Upper lobe of left lung (tissue), 5 donors: ENCODE measurements around the genes HSD3B7, PRSS36, ARMC5 and TP53TG3E.

DNA sequence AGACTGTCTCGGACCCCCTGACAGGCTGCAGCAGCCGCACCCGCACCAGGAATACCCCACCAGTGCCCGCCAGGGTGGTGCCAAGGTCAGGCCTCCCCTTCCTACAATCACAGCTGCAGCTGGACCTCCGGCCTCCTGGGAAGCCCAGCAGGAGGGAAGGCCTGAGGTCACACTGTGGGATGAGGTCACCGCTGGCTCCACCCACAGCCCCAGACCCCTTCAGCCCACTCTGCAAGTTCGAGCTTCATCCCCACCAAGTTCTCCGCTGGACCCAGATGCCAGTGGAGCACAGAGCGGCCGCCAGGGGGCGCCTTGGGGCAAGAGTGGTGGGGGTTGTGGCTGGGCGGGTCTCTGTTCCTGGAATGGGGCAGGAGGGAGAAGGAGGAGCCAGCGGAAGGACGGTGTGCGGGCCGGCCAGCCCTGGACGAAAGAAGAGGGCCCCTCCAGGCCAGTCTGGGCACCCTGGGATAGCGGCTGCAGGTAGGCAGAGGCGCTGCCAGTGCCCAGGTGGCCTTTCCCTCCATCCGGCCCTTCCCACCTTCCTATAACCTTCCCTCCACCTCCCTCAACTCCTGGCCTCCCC is at the start of gene HSD3B7:
HSD3B7 (plus strand) TSS at position 390 of the 583 bp plus-strand sequence.
- PRO-cap, 2 experiments: peak in 2 of 2 experiments; most common plus-strand start position 404 of the sequence (in 2)
- RAMPAGE, long total RNA, 4 experiments: start-site peak on the plus strand in 3 of 4 experiments, centred at positions 383 to 399 of the sequence, 22 to 78 reads per replicate

- PRO-cap, 2 experiments: no peak in any of the 2 experiments
- RAMPAGE, long total RNA, 4 experiments: no peak in any of the 4 experiments
These were observed 11.2 kb downstream of the STX1B start for GRCh38 chr16:30998953-31000008.

DNA sequence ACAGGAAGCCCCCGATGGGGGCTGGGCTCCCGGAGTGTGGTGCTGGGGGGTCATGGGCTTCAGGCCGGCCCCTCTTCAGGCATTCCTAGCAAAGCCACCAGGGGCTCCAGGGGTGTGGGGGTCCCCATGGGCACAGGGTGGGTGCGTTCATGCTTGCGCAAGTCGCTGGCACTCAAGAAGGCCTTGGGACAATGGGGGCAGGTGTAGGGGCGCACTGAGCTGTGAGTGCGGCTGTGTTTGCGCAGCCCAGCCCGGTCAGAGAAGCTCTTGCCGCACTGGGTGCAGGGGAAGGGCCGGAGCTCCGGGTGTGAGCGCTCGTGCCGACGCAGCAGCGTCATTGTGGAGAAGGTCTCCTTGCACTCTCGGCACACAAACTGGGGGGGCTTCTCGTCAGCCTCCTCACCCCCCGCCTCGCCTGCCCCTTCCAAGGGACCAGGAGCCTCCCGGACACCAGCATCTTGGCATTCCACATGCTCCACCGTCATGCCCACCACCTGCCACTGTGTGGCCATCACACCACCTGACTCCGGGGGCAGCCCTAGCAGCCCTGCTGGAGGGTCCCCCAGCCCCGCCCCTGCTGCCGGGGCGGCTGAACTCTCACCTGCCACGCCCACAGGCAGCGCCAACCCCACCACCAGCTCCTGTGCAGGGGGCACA is 12.9 kb downstream of the ZNF668 start:
- PRO-cap, 2 experiments: no peak in any of the 2 experiments
- RAMPAGE, long total RNA, 4 experiments: no peak in any of the 4 experiments

- PRO-cap, 2 experiments: no peak in any of the 2 experiments
- RAMPAGE, long total RNA, 4 experiments: no peak in any of the 4 experiments
These were observed 9.2 kb downstream of the ZNF668 start for GRCh38 chr16:31064782-31065336.

DNA sequence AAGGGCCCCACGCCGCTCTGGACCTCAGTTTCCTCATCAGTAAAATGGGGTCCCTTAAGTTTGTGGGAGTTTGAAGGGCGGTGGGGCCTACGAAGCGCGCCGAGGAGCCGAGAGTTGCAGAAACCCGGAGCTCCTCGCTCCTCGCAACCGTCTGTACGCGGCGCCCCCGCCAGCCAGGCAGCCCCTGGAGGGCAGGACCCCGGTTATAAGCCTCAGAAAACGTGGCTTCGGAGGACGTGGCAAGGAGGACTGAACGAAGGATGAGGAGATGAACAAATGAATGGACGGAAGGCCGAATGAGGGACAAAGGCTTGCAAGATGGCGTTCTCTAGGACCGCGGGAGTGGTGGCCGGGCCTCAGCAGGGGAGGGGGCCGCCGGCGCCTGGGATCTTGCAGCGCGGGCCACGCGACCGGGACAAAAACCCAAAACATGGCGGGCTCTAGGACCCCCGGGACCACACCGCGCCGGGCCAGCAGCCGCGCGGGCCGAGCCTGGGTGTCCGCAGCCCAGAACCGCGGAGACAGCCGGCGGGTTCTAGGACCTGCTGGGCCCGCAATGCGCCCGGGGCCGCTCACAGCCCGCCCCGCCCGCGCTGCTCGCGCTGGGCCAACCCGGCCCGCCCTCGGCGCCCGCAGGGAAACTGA is 973 bp downstream of the ZNF668 start:
- PRO-cap, 2 experiments: peak in 1 of 2 experiments; most common plus-strand start position 473 of the sequence (in 1); most common minus-strand start position 250 of the sequence (in 1)
- RAMPAGE, long total RNA, 4 experiments: no peak in any of the 4 experiments

DNA sequence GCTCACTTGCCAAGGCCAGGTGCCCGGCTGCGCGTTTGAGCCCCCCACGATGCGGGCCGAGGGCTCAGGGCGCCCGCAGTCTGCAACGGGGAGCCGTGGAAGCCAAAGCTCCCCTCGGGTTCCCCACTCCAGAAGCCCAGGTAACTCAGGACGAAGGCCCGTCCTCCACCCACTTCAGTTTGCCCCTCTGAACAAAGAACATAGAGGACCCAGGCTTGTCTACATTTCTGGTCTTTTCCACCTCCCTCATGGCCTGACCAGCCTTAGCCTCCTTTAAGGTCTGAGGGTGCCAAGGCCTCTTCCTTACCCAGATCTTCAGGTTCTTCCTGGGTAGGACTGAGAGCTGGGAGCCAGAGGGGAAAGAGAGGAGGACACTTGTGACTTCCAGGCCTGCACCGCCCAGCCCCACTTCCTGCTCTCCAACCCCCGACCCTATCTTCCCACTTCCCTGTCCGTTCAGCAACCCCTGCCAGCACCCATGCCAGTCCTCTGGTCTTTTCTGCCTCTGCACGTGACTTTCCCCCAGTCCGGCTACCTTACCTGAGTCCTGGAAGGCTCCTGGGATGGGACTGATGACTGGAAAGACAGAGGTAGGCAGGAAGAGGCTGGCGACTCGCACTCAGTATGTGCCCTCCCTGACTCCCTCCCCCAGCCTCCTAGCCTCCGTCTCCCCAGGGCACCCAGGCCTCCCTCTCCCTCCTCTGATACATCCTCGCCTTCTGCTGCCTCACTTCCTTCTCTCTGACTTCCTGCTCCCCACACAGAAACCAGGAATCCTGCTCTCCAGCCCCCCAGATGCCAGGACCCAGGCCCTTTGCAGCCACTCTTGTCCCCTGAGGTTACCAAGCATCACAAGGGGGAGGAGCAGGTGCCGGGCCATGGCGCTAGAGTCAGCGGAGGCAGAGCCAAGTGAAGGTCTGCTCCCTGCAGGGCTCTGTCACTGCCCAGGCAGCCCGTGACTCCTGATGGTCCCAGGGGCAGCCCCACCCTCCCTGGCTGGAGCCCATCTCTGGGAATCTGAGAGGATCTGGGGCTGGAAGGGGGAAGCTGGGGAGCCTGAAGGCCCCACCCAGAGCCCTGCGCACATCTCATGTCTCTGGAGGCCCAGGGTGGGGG is at the start of gene PRSS36:
PRSS36 (minus strand) TSS at position 911 of the 1,116 bp plus-strand sequence.
- PRO-cap, 2 experiments: no peak in any of the 2 experiments
- RAMPAGE, long total RNA, 4 experiments: start-site peak on the minus strand in 3 of 4 experiments, centred at positions 655 to 947 of the sequence, 5 to 15 reads per replicate

GRCh38 chr16:31189490-31190607 is 9.9 kb downstream of the FUS start:
- PRO-cap, 2 experiments: no peak in any of the 2 experiments
- RAMPAGE, long total RNA, 4 experiments: no peak in any of the 4 experiments

DNA sequence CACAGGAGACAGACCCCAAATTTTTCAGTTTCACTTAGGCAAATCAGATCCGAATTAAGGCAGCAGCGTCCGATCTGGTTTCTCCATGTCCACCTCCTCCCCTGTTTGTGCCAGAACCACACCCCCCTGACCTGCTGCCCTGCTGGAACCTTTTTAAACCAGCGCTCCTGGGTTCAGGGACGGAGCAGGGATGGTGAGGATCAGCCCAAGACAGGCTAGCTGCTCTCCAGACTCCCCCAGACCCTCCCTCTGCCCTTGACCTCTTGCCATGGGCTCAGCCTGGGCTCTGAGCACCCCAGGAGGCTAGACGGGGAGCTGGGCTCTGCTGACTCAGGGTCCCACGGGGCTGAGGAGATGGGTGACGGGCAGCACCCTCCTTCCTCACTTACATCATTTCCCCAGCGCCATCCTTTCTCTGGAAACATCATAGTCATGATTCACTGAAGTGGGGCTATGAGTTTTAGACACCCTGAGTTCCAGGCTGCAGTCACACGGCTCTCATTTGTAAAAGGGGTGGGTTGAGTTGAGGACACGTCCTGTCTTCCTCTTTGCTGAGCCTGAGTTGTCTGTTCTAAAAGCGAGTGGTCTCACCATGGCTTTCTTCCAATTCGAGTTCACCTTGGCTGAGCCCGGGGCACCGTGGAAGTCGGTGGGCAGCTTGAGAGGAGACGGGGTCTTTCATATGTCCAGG is 3.1 kb upstream of the ITGAX start:
- PRO-cap, 2 experiments: no peak in any of the 2 experiments
- RAMPAGE, long total RNA, 4 experiments: no peak in any of the 4 experiments

DNA sequence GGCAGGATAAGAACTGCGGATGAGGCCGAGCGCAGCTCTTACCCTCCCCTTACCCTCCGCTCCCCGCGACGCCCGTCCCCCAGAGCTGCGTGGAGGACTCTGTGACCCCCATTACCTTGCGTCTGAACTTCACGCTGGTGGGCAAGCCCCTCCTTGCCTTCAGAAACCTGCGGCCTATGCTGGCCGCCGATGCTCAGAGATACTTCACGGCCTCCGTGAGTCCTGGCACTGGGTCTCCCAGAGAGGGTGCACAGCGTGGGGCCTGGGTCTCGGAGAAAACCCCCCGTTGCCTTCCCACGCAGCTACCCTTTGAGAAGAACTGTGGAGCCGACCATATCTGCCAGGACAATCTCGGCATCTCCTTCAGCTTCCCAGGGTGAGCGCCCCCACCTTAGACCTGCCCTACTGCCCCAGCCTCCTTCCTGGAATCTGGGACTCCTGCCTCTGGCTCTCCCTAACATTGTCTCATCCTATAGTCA is 17.4 kb downstream of the ITGAX start:
- PRO-cap, 2 experiments: no peak in any of the 2 experiments
- RAMPAGE, long total RNA, 4 experiments: no peak in any of the 4 experiments

DNA sequence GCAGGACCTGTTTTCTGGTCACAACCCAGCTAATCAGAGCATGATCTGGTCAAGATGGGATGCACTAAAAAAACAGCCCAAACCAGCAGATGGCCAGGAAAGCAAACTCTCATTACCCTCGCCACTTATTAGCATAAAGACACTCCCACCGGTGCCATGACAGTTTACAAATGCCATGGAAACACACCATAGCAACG is 6.6 kb upstream of the ITGAD start:
- PRO-cap, 2 experiments: no peak in any of the 2 experiments
- RAMPAGE, long total RNA, 4 experiments: no peak in any of the 4 experiments

DNA sequence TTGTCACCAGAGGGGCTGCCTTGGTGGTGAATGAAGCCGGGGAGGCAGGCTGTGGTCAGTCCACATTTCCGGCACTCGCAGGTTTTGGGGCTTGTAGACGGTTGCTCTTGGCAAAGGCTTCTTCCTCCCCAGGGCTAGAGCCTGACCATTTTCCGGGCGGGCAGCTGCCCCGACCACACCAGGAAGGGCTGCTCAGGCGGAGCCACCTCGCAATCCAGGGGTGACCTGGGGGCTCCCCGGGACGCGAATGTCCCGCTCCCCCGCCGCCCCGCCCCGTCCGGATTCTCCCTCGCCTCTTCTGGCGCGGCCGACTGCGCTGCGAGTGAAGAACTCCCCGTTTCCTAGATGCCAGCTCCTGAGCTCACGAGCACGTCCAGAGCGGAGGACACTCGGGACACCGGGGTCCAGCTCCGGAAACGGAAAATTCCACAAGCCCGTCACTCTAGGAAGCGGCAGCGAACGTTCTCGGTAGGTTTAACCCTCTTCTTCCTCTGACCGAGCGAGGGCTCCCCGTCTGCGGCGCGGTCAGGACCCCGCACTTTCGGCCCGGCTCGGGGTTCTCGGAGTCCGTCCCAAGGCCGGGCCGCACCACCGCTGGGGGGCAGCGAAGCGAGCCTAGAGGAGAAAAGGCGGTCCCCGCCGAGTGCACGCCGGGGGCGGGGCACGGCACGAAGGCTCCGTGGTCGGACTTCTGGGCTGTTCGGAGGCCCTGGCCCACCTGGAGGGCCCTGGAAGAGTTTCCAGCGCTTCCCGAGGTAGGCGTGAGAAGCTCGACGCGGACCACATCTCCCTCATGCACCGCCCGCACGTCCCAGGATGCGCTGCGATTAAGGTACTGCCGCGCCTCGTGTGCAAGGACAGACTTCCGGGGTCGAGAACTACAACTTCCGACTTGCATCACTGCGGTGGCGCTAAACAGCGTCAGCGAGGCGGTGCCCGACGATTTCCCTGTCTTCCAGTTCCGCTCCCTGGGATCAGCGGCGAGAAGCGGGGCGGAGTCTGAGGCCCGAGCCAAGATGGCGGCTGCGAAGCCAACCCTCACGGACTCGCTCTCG is at the start of gene ARMC5:
ARMC5 (plus strand) TSS at position 993 of the 1,055 bp plus-strand sequence.
- PRO-cap, 2 experiments: peak in 2 of 2 experiments; most common plus-strand start position 74 of the sequence (in 1); most common minus-strand start position 596 of the sequence (in 1)
- RAMPAGE, long total RNA, 4 experiments: start-site peak on the plus strand in 3 of 4 experiments, centred at positions 990 to 1,011 of the sequence, 23 to 64 reads per replicate; start-site peak on the minus strand in 2 of 4 experiments, centred at positions 597 to 827 of the sequence, 14 to 28 reads per replicate

GRCh38 chr16:31480913-31481373 is 2.0 kb upstream of the SLC5A2 start:
- PRO-cap, 2 experiments: no peak in any of the 2 experiments
- RAMPAGE, long total RNA, 4 experiments: no peak in any of the 4 experiments

DNA sequence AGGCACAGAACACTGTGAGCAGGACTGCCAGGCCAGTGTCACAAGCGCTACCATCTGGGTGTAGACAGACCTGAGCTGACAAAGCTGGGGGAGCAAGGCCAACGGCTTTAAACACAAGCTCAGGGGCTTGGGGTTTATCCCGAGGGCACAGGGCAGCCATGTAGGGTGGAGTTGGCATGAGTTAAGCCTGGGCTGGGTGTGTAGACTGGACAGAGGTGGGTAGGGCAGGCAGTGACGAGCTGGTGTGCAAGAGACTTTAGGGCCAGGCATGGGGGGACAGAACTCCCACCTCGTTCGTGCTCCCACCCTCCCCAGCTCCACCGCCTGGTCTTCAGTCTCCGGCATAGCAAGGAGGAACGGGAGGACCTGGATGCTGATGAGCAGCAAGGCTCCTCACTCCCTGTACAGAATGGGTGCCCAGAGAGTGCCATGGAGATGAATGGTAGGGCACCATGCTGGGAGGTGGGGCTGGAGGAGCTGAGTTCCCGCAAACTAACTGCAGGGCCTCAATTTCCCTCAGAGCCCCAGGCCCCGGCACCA is 6.9 kb downstream of the SLC5A2 start:
- PRO-cap, 2 experiments: no peak in any of the 2 experiments
- RAMPAGE, long total RNA, 4 experiments: start-site peak on the minus strand in 1 of 4 experiments, centred at position 183 of the sequence, 32 reads per replicate

GRCh38 chr16:31714576-31715429 is 1.8 kb downstream of the KRBOX5 start:
- PRO-cap, 2 experiments: no peak in any of the 2 experiments
- RAMPAGE, long total RNA, 4 experiments: no peak in any of the 4 experiments

GRCh38 chr16:31869990-31870367 is 3.6 kb upstream of the ZNF267 start:
- PRO-cap, 2 experiments: no peak in any of the 2 experiments
- RAMPAGE, long total RNA, 4 experiments: no peak in any of the 4 experiments

DNA sequence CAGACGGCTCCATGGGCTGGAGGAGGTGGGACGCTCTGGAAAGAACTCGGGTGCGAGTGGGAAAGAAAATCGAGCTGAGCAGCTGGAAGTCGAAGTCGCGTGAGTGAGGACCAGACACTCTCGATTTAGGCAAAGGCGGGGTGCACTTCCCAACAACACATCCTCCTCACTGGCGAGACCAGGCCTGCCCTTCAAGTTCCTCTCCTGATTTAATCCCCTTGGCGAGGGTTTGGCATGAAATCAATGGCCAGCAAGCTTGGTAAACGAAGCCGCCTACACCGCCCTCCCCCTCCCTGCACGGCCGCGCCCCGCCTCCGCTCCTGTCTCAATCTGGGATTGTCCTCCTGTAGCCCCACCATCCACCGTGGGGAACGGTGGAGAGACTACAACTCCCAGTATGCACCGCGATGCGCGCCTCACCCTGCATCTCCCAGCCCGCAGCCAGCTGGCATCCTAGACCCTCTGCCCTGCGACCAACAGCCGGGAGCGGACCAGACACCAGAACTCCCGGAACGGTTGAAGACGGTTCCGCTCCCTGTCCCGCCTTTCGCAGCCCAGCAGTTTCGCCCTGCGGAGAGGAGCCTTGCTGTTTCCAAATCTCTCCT is at the start of gene TP53TG3E:
TP53TG3E (plus strand) TSS at position 340 of the 605 bp plus-strand sequence.
- PRO-cap, 2 experiments: no peak in any of the 2 experiments
- RAMPAGE, long total RNA, 4 experiments: no peak in any of the 4 experiments

- PRO-cap, 2 experiments: no peak in any of the 2 experiments
- RAMPAGE, long total RNA, 4 experiments: no peak in any of the 4 experiments
These were observed 1925.5 kb downstream of the TP53TG3F start for GRCh38 chr16:35384996-35385304.

DNA sequence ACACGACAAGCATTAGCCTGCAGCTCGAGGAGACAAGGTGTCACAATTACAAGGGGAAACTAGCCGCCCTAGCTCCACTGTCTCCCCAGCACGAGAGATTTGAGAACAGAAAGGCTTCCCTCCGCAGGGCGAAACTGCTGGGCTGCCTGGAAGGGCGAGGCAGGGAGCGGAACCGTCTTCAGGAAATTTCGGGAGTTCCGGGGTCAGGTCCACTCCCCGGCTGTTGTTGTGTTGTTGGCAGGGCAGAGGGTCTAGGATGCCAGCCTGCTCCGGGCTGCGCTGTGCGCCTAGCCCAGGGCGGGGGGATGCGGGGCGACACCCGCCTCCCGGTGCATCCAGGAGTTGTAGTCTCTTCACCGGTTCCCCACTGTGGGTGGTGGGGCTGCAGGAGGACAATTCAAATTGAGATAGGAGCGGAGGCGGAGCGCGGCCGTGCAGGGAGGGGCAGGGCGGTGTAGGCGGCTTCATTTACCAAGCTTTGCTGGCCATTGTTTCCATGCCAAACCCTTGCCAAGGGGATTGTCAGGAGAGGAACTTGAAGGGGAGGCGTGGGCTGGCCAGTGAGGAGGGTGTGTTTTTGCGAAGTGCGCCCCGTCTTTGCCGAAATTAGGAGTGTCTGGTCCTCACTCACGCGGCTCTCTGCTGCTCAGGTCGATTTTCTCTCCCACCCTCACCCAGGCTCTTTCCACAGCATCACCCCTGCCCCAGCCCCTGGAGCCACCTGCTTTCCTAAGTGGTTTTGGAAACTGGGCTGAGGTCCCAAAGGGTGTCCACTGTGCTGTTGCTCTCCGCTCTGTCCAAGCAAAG is 2047.5 kb downstream of the TP53TG3F start:
- PRO-cap, 2 experiments: no peak in any of the 2 experiments
- RAMPAGE, long total RNA, 4 experiments: no peak in any of the 4 experiments

DNA sequence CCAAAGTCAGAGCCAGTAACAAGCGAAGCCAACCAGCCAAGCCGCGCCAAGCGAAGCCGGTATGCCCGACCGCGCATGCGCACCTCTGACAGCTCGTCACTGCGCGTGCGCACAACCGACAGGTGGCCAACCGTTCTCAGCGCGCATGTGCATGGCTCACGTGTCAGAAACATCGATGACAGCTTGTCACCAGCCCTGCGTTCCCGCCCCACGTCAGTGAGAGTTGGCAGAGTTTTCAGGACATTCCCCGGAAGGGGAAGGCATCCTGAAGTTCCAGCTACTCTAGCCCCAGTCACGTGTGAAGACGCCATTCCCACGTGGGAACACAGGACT is 52.2 kb downstream of the SHCBP1 start:
- PRO-cap, 2 experiments: no peak in any of the 2 experiments
- RAMPAGE, long total RNA, 4 experiments: no peak in any of the 4 experiments

GRCh38 chr16:46762889-46763621 is 14.9 kb upstream of the MYLK3 start:
- PRO-cap, 2 experiments: no peak in any of the 2 experiments
- RAMPAGE, long total RNA, 4 experiments: start-site peak on the minus strand in 2 of 4 experiments, at chr16:46763245-46763298 at its widest, 5 to 7 reads per replicate